Measurements from ENCODE around the genes PLEKHS1, TRUB1, PNLIPRP3 and ENO4.

- CAGE, long polyA plus RNA = no peak
- RRBS = no CpG with 5 or more reads among the region's 6 CpGs
These were observed at the start of gene PLEKHS1 for GRCh38 chr10:113750917-113751863. TSS of gene PLEKHS1 (plus strand) at chr10:113751682.

GRCh38 chr10:113854745-113855447 lies 435 bp downstream of the NHLRC2 start:
- CAGE, long polyA plus RNA = no peak
- RRBS = 2% methylated on average over 13 of the region's 58 CpGs

DNA sequence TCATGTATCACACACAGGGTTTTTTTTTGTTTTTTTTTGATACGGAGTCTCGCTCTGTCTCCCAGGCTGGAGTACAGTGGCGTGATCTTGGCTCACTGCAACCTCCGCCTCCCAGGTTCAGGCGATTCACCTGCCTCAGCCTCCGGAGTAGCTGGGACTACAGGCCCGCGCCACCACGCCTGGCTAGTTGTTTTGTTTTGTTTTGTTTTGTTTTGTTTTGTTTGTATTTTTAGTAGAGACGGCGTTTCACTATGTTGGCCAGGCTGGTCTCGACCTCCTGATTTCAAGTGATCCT lies 934 bp downstream of the NHLRC2 start:
- CAGE, long polyA plus RNA = no peak
- RRBS = no CpG with 5 or more reads among the region's 12 CpGs

DNA sequence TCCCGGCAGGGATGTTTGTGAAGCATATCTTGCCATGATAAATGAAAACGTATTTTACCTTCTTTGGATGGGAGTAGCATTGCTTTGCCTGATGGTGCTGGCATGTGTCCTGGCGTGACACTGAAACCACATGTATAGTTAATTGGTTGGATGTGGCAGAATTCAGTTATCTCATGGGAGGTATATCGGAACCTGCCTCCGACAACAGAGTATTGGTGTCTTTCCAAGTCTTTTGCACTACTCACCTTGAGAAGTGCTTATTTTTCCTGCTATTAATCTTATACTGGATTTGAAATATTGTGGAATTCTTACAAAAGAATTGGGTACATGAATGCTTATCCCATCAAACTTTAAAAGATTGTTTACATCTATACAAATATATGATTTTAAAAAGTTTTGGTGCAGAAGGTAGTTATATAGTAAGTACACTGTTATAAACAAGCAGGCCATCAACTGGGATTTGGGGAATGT lies 1.7 kb downstream of the NHLRC2 start:
- CAGE, long polyA plus RNA = no peak
- RRBS = no CpG with 5 or more reads among the region's 5 CpGs

GRCh38 chr10:113858245-113858987 lies 4.0 kb downstream of the NHLRC2 start:
- CAGE, long polyA plus RNA = no peak
- RRBS = no CpG with 5 or more reads among the region's 2 CpGs

- CAGE, long polyA plus RNA = no peak
- RRBS = no CpG with 5 or more reads among the region's 3 CpGs
These were observed 5.1 kb downstream of the NHLRC2 start for GRCh38 chr10:113859356-113860100.

DNA sequence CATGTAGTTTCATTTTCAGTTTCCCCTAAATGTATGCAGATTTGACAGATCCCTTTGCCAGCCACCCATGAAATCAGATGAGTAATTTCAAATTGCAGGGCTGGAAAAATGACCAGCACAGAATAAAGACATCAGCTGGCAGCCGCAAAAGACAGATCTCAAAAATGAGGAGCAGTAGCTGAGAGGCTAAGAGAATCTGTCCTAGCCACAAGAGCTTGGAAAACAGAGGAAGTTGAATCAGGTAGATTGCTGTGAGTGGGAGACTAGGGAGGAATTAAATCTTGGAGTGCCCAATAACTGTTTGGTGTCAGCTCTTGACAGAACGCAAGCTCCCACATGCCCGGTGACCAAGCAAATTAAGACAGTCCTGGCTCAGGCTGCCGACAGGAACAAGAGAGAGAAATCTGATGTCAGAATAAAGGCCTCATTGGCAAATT lies 24.5 kb downstream of the ADRB1 start:
- CAGE, long polyA plus RNA = no peak
- RRBS = no CpG with 5 or more reads among the region's 4 CpGs

DNA sequence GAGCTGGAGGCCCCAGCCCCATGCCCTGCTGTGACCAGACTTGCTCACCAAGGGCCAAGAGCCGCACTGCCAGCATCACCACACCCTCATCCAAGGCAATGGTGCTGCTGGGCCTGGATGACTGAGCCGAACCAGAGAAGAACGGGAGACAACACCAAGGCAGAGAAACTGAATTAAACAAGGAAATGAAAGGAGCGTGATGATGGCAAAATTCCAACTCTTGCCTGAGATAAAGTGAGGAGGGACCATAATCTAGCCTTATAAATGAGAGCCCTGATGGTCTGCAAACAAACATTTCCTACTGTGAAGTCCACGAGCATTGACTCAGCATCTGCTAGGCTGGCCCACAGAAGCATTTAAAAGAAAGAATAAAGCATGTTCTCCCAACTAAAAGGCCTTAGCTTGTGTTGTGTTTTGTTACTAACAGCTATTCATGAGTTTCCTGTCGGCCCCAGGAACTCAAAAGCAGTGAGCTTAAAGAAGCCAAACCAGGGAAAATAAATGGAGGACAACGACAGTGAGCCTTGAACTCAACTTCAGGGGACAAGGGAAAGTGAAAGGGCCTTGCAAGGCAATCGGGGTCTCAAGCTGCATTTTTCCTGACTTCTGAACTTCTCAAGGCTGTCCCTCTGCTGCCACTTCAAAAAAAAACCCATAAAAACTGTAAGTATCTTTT lies 60.4 kb downstream of the AFAP1L2 start:
- CAGE, long polyA plus RNA = no peak
- RRBS = no CpG with 5 or more reads among the region's 8 CpGs

DNA sequence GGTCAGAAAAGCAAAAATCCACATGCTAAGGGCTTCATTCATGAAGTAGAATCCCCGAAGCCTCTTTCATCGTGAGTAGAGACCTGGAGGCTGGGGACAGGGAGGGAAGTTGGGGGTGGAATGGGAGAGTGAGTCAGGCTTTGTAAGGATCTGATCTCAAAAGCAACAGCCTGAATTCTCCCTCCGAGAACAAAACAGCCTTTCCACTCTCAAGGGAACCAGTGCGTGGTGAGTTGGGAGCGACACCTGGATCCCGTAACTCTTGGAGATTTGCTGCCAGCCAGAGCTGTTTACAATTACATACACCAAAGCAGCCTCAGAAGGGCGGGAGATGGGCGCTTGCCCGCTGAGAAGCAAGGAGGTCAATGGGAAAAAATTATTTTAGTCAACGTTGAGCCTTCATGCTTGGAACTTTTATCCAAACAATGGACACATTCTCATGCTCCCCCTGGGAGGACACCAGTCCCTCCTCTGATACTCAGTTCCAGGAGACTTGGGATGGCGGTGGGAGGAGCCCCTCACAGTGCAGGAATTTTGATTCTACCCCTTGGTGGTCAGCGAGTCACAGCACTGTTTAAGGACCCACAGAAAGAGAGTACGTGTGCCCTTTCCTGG lies 10.7 kb downstream of the AFAP1L2 start:
- CAGE, long polyA plus RNA = no peak
- RRBS = no CpG with 5 or more reads among the region's 13 CpGs

GRCh38 chr10:114399355-114400180 lies 4.7 kb downstream of the AFAP1L2 start:
- CAGE, long polyA plus RNA = no peak
- RRBS = no CpG with 5 or more reads among the region's 8 CpGs

GRCh38 chr10:114473639-114474407 lies 69.5 kb upstream of the AFAP1L2 start:
- CAGE, long polyA plus RNA = no peak
- RRBS = no CpG with 5 or more reads among the region's 8 CpGs

DNA sequence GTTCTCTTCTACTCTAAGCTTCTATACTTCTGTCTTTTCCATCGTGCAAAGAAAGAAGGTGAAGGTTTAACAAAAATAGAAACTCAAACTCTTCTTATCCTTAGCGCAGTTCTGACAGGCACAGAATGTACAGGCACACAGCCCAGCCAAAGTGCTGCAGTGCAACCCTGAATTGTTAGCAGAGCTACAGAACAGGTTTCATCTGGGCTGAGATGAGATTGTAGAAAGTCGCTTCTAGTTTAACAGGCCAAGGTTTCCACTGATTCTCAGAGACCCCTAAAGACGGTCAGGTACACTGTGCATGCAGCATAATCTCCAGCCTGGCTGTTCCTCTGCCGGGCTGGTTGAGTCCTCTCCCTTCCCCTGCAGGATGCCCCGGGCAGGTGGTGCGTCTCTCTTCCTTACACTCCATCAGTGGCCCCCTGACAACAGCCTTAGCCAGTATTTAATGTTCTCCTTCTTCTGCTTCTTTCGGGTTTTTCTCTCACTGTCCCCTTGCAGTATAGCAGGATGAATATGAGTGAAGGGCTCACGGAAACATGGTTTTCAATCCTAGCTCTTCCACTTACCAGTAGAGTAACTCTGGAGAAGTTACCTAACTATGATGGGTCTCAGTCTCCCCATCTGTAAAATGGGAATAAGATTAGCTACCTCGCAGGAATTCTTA lies 79.5 kb upstream of the AFAP1L2 start:
- CAGE, long polyA plus RNA = no peak
- RRBS = no CpG with 5 or more reads among the region's 10 CpGs

GRCh38 chr10:114540973-114541381 lies 117.1 kb downstream of the ABLIM1 start:
- CAGE, long polyA plus RNA = no peak
- RRBS = no CpG with 5 or more reads among the region's 5 CpGs

GRCh38 chr10:114623773-114624309 lies 34.2 kb downstream of the ABLIM1 start:
- CAGE, long polyA plus RNA = no peak
- RRBS = no CpG with 5 or more reads among the region's 2 CpGs

DNA sequence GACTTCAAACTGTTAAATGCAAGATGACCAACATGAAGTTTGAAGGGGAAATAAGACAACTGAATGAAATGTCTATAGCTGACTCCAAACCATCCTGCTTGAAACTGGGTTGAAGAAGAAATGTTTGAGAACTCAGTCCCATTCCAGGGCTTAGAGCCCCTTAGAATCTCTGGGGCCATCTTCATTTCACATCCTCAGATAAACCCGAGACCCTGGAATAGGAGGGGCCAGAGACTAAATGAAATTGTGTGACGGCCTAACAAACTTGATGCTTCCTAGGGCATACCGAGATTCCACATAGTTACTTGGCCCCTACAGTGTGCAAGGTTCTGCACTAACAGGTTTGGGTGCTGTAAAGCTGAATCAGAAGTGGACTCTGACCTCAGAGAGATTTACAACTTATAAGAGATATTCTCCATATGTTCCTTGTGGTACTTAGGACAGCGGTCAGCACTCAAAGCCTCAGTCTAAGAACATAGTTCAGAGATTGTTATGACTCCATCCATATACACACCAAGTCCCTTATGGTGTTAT lies 55.2 kb upstream of the FHIP2A start:
- CAGE, long polyA plus RNA = no peak
- RRBS = no CpG with 5 or more reads among the region's 4 CpGs

- CAGE, long polyA plus RNA = start-site peak on the plus strand at chr10:114938203-114938249, 724 and 689 reads in 2 replicates
- RRBS = no CpG with 5 or more reads among the region's 52 CpGs
These were observed at the start of gene TRUB1 for GRCh38 chr10:114937852-114939118. TSS of gene TRUB1 (plus strand) at chr10:114938195.

GRCh38 chr10:116270410-116271816 lies 2.1 kb downstream of the GFRA1 start:
- CAGE, long polyA plus RNA = no peak
- RRBS = 4% methylated on average over 32 of the region's 94 CpGs

DNA sequence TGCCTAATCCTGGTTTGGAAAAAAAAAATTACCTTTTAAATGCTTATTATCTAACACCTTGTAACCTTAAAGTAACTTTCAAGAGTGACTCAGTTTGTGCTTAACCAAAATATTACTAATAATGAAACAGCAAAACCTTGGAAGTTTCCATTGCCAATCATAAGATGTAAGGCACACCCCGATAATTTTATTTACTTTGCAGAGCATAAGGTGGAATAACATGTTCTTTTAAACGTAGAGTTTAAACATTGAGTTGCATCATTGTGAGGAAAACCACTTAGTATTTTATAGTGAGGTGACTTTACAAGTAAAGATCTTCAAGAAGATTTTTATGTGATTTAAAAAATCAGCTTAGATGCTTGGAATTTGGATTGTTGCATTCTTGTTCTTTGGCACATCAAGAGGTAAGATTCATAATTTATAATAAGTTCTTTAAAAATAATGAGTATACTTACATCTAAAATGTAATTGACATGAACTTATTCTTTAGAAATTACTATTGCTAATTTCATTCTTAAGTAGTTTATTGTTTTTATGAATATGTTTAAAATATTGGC lies at the start of gene PNLIPRP3:
Gene PNLIPRP3 (plus strand): TSS at position 190 of the 557 bp plus-strand sequence.
- CAGE, long polyA plus RNA = no peak
- RRBS = no CpG with 5 or more reads among the region's 2 CpGs

GRCh38 chr10:116737635-116738216 lies 4.6 kb downstream of the HSPA12A start:
- CAGE, long polyA plus RNA = no peak
- RRBS = no CpG with 5 or more reads among the region's 14 CpGs

- CAGE, long polyA plus RNA = no peak
- RRBS = no CpG with 5 or more reads among the region's 50 CpGs
These were observed at the start of gene ENO4 for GRCh38 chr10:116849343-116850066. TSS of gene ENO4 (plus strand) at chr10:116849499.

Data from AG04450 (cell line).